Cytotoxic T cell (primary cell): Measurements from ENCODE around the gene ARHGEF10L.

GRCh38 chr1:16249797-16250291, 12.9 kb upstream of the CPLANE2 start:
- PRO-cap, 2 experiments: no peak in any of the 2 experiments

DNA sequence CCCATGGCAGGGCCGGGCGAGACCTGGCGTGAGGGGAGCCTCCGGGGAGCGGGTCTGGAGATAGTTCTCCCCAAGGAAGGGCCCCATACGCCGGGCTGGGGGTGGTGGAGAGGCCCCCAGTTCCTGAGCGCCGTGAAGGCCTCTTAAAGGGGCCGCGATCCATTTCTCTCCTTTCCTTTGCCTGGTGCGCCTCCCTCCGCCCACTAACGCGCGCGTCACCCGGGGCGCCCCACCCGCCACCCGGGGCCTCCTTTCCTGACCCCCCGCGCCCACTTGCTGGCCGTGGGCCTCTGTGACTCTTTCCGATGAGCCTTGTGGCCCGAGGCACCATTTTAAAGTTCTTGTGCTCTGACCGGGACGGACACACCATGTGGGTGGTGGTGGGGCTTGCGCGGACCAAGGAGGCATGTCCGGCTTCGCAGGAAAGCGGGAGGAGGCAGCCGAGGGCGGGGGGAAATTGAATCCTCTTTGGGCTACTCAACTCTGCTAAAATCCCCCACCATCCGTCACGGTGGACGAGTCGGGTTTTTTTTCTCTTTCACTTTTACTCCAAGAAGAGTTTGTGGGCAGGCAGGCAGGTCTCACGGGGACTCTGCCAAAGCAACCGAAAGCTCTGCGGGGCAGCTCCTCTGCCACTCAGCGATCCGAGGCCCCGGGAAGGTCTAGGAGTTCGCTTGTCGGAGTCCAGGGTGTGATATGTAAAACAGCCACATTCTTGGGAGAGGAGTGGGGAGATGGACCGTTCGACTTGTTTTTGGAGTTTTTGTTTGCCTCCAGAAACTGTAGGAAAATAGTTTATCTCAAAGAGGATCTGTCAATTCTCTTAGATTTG, 501 bp downstream of the SZRD1 start:
- PRO-cap, 2 experiments: peak in 2 of 2 experiments; most common plus-strand start position 276 of the sequence (in 2); most common minus-strand start position 459 of the sequence (in 2)

GRCh38 chr1:16368159-16368884, 1.3 kb downstream of the SZRD1 start:
- PRO-cap, 2 experiments: peak in 1 of 2 experiments; most common plus-strand start chr1:16368283 (in 1); most common minus-strand start chr1:16368249 (in 1)

DNA sequence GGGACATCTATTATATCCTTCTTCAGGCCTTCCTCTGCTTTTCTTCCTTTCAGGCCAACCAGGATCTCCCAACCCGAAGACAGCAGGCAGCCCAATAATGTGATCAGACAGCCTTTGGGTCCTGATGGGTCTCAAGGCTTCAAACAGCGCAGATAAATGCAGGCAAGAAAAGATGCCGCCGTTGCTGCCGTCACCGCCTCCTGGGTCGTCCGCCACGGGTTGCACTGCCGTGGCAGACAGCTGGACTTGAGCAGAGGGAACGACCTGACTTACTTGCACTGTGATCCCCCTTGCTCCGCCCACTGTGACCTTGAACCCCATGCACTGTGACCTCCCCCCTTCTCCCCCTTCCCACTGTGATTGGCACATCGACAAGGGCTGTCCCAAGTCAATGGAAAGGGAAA, 27.9 kb downstream of the SZRD1 start:
- PRO-cap, 2 experiments: no peak in any of the 2 experiments

DNA sequence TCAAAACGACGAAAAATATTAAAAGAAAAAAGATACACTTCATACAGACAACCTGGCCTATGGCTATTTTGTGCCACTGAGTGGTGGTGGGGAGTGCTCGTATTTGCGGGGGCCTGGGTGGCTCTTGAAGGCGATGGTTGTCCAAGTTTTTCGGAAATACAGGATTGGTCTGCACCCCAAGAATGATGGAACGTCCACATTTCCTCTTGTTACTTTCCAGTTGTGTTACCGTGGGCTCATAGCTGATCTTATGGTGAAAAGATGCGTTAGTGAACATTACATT, 986 bp downstream of the NECAP2 start:
- PRO-cap, 2 experiments: peak in 2 of 2 experiments; most common plus-strand start position 108 of the sequence (in 1)

GRCh38 chr1:16547474-16547862, 106.9 kb downstream of the NECAP2 start:
- PRO-cap, 2 experiments: no peak in any of the 2 experiments

DNA sequence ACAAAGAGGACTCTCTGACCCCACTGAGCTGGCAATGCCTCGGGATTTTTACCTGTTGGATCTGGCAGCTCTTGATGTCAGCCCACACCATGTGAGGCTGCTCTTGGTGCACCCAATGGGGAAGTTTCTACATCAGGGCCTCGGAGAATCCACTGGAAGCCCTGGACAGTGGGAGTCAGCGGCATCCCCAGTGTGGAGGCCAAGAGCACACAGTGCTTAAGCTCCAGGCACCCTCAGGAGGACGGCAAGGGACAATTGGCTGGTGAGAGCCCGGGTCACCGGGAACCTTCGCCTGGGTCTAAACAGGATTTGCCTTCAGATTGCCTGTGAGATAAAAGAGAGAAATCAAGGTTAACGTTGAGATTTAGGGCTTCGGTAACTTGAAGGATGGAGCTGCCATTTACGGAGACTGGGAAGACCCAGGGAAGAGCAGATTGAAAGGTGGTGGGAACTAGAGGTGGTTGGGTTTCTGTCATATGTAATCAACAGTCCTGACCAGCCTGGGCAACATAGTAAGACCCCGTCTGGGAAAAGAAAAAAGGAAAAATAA, 168.0 kb downstream of the NECAP2 start:
- PRO-cap, 2 experiments: no peak in any of the 2 experiments

GRCh38 chr1:16643932-16644468, 203.5 kb downstream of the NECAP2 start:
- PRO-cap, 2 experiments: peak in 2 of 2 experiments; most common plus-strand start chr1:16644432 (in 2); most common minus-strand start chr1:16644437 (in 2)

GRCh38 chr1:16873259-16873584, 48.5 kb upstream of the CROCC start:
- PRO-cap, 2 experiments: no peak in any of the 2 experiments

DNA sequence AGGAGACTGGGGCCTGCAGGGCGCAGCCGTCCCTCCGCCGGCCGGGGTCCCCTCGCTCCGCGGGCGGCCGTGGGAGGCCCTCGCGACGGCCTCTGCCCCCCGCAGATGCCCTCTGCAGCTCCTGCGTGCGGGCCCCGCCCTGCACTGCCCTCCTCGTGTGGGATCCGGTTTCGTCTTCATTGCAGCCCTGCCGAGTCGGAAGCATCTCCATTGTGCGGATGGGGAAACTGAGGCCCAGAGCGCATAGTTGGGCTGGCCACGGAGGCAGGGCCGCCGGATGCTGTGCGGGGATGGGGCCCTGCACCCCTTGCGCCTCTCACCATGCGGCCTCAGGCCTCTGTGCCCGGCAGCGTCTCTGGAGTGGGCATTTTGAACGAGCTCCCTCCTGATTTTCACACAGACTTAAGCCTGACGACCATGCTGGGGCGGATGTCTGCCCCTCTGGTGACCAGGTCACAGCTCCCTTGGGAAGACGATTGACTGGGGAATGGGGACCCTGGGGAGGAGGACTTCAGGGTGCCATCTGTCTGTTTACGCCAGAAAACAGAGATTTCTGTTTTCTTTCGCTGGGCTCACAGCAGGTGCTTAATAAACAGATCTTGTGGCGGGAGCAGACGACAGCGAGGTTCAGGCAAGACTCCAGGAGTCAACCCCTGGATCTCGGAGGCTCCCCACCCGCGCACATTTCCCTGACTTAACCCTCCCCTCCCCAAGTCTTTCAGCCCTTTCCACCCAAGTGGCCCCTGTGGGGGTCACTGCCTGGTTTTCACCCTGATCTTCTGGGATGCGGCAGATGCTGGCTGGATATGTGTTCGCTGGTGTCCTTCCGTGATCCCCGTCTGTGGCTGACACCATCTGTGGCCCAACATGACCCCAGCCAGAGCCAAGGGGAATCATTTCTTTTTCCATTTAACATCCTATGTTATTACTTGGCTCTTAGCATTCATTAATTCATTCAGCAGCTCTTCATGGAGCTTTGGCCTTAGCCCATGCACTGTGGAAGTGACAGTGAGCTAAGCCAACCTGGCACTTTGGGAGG, 7.0 kb upstream of the CROCC start:
- PRO-cap, 2 experiments: peak in 1 of 2 experiments; most common plus-strand start position 179 of the sequence (in 1); most common minus-strand start position 146 of the sequence (in 1)

GRCh38 chr1:16922965-16923559, 1.3 kb downstream of the CROCC start:
- PRO-cap, 2 experiments: no peak in any of the 2 experiments

- PRO-cap, 2 experiments: no peak in any of the 2 experiments
These were observed 23.7 kb downstream of the PADI3 start for GRCh38 chr1:17272516-17273001.

- PRO-cap, 2 experiments: no peak in any of the 2 experiments
These were observed 21.8 kb upstream of the PADI6 start for GRCh38 chr1:17350153-17350704.

DNA sequence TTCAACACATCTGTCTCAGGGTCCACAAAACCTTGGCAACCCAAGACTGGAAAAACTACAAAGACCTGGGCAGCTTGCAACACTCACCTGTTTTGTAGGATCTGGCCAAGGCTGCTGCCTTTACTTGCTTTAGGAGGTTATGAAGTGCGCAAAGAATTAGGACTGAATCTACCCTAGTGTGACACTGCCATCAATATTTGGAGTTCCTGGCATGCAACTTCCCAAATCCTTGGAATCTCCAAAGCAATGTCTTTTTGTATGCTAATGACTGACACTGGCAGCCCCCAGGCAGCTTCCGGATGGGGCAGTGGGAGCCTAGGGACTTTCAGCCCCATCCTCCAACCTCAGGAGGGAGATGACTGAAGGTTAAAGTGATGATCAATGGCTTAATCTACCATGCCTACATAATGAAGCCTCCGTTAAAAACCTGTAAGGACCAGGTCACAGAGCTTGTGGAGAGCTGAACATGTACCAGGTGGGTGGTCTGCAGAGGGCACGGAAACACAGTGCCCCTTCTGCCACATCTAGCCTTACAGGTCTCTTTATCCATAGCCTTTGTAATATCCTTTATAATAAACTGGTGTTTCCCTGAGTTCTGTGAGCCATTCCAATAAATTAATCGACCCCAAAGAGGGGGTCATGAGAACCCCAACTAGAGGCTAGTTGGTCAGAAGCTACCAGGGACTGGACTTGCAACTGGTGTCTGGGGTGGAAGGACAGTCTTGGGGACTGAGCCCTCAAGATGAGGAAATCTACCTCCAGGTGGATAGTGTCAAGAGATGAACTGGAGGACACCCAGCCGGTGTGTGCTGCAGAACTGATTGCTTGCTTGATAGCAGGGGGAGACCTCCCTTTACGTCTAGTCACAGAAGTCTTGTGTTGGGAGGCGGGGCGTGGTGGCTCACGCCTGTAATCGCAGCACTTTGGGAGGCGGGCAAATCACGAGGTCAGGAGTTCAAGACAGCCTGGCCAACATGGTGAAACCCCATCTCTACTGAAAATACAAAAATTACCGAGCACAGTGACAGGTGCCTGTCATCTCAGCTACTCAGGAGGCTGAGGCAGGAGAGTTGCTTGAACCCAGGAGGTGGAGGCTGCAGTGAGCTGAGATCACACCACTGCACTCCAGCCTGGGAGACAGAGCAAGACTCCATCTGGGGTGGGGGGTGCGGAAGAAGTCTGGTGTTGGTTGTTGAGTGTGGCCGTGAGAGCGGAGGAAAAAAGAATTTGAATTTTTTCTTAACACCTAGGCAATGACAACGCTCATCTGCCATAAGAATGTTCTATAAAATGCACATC, 5.1 kb downstream of the RCC2 start:
- PRO-cap, 2 experiments: no peak in any of the 2 experiments

- PRO-cap, 2 experiments: no peak in any of the 2 experiments
These were observed 14.5 kb upstream of the ARHGEF10L start for GRCh38 chr1:17525010-17525386.

DNA sequence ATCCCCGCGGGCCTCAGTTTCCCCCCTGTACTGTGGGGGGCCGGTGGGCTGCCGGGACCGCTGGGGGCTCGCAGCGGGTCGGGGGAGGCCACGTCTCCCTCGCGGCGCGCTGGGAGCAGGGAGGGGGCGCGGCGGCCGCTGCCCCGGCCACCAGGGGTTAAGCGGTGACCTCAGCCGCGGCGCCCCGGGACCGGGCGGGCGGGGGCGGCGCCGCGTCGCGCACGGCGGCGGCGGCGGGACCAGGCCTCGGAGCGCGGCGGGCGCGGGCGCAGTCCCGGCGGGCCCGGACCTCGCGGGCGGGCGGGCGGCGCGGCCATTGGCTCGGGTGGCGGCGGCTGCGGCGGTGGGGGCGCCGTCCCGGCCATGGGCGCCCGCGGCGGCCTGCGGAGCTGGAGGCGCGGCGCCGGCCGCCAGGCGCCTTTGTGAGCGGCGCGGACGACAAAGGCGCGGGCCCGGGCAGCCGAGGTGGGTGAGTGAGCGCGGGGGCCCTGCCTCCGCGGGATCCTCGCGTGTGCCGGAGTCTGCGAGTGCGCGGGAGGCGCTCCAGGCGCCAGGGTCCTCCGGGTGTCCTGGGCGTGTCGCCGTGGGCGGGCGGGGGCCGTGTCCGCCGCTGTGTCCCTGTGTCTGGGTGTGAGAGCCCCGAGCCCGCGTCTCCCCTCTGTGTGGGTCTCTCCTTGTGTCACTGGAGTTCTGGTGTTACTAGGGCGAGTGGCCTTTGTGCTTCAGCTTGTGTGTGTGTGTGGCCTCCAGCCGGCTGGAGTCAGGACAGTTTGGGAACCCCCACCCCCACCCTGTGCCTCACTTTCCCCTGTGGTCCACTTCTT, at the start of gene ARHGEF10L:
Gene ARHGEF10L, plus strand, starts transcription at position 213 of the 824 bp plus-strand sequence.
- PRO-cap, 2 experiments: no peak in any of the 2 experiments

DNA sequence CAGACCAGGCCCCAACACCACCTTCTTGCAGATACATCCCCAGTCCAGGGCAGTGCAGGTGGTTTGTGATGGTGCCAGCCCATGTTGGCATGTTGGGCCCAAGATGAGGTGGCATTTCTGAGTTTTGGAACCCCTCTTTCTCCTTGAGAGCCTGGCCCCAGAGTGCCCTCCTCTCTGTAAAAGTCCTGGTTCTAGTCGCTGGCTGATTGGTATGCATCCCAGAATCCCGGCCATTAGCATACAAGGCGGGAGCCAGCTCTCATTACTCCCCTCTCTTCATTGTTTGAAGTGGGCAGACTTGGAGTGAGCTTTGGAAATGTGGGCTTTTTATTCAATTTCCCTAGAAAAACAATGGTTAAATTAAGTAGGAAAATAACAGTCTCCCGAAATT, 7.8 kb downstream of the ARHGEF10L start:
- PRO-cap, 2 experiments: no peak in any of the 2 experiments

GRCh38 chr1:17563643-17564432, 24.3 kb downstream of the ARHGEF10L start:
- PRO-cap, 2 experiments: no peak in any of the 2 experiments

- PRO-cap, 2 experiments: no peak in any of the 2 experiments
These were observed 25.1 kb downstream of the ARHGEF10L start for GRCh38 chr1:17564519-17565069.

DNA sequence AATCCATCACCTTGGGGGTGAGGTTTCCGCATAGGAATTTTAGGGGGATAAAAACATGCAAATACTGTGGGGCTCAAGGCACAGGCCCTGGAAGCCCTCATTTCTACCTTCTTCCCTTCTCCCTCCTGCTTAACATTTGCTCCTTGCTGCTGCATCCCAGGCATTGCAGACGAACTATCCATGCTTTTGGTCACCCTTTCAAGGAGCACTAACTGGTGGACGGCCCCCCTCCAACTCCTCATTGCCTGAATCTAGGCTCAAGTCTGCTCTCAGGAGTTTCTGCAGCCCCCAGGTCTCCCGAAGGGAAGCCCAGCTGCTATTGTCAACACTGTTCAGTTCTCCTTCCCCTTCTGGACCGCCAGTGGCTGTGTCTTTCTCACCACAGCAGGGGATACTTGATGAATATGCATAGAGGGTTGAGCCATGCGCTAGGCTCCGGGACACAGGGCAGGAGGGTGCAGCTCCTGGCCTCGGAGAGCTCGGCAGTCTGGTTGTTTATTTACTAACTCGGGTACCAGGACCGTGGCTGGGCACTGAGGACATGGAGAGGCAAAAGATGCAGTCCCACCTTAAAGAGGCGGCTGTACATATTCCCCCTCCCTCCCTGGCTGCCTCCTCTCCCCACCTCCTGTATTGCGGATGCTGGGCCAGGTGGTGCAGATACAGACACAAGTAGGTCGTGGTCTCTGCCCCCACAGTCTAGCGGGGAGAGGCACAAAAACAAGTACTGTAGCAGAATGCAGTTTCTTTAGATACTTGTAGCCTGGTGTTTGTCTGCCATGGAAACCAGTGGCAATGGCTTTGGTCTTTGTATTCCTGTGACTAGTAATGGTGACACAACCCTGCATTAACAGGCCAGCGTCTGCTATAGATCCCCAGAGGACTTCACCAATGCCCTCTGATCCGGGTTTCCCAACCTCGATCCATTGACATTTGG, 26.0 kb downstream of the ARHGEF10L start:
- PRO-cap, 2 experiments: no peak in any of the 2 experiments